ENCODE results near the gene TFCP2.

DNA sequence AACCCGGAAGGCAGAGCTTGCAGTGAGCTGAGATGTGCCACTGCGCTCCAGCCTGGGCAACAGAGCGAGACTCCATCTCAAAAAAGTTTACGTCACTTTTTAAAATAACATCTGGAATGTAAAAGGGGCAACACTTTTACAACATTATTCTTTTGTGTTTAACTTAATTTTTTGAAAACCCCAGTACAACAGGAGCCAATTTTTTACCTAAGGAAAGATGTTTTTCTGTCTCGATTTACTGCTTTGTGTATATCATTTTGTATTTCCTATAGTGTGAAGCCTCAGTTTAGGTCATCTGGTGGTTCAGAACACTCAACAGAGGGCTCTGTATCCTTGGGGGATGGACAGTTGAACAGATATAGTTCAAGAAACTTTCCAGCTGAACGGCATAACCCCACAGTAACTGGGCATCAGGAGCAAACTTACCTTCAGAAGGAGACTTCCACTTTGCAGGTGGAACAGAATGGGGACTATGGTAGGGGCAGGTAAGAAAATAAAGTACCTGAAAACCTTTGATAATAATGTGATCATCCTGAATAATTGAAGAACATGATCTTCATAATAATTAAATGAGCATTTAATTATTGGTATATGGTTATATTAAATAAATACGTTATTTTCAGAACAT, 43.8 kb upstream of the DIP2B start:
- PRO-cap = no peak

GRCh38 chr12:50465525-50466287, 39.1 kb upstream of the DIP2B start:
- PRO-cap = no peak

DNA sequence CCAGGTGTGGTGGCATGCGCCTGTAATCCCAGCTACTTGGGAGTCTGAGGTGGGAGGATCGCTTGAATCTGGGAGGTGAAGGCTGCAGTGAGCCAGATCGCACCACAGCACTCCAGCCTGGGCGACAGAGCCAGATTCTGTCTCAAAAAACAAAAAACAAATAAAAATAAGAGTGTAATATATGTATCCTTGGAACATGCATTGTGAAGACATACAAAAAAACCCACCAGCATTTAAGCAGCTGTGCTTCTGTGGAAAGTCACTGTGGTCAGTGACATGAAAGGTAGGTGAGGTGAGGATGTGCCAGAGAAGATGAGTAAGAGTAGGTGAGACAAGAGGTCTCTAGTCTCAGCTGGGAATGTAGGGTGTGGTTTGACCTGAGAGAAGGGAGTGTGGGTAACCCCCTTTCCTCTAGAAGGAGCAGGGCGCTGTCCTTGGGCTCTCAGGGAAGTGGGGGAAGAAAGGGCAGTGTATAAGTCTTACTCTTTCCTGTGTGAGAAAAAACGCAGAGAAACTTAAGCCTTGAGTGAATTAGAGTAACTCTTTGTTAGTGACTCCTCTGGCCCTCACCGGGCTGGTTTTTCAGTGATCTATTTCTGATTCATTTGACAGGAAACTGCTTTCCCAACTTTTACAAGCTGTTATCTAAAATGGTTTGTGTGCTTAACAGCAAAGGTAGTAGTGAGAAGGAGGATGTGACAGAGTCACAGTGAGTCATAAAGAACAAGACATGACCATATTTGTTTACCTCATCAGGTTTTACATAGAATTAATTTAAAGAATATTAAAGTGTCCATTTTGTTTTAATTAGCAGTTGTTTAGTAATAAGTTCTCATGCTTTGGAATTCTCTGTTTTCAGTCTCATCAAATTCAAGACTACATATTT, 27.8 kb downstream of the DIP2B start:
- PRO-cap = no peak

GRCh38 chr12:50548794-50549205, 44.0 kb downstream of the DIP2B start:
- PRO-cap = no peak

- PRO-cap = no peak
Measured at GRCh38 chr12:50614237-50614815, 109.5 kb downstream of the DIP2B start.

DNA sequence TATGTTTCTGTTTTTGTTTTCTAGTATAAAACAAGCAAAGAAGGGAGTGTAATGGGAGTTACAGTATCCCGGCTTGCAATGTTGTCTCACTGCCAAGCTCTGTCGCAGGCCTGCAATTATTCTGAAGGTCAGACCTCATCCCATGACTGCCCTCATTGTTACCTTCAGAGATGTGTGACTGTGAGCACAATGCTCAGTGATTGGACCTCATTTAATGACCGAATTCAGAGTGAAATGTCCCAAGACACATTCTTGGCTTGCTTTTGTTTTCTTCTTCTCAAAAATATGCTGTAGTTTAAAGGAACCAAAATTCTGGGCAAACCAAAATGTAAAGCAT, 72.9 kb upstream of the ATF1 start:
- PRO-cap = no peak

GRCh38 chr12:50922726-50923272, 2.0 kb upstream of the METTL7A start:
- PRO-cap = unidirectional peak, plus-strand start at chr12:50923087

- PRO-cap = no peak
Measured at GRCh38 chr12:50926545-50926855, 1.7 kb downstream of the METTL7A start.

GRCh38 chr12:50933623-50934099, 8.8 kb downstream of the METTL7A start:
- PRO-cap = unidirectional peak, plus-strand start at chr12:50933998

DNA sequence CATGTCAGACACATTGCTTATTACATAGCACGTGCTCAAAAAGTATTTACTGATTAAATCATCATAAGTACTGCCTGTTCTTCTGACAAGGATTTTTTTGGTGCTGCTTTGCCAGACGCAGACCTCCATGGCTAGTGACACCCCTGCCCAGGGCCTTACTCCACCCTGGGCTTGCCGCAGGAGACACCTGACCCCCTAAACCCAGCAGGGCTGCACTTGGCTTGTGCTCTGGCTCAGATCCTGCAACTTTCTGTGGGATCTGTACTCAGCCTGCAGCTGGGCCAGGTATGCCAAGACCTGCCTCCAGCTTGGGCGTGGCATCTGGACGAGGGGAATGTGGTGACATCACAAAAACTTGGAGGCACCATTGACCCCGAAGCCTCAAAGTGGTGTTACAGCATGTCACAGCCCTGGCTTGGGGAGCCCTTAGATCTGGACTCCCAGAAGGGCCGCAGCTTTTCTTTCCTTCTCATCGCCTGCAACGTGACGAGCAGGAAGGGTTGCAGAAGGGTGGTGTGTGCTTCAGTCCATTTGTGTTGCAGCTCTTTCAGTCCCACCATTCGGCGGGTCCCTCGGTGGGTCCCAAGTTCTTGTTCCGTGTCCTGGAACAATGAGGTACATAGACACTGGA, 12.3 kb downstream of the METTL7A start:
- PRO-cap = no peak

- PRO-cap = no peak
Measured at GRCh38 chr12:51005112-51006167, 20.7 kb downstream of the SLC11A2 start.

DNA sequence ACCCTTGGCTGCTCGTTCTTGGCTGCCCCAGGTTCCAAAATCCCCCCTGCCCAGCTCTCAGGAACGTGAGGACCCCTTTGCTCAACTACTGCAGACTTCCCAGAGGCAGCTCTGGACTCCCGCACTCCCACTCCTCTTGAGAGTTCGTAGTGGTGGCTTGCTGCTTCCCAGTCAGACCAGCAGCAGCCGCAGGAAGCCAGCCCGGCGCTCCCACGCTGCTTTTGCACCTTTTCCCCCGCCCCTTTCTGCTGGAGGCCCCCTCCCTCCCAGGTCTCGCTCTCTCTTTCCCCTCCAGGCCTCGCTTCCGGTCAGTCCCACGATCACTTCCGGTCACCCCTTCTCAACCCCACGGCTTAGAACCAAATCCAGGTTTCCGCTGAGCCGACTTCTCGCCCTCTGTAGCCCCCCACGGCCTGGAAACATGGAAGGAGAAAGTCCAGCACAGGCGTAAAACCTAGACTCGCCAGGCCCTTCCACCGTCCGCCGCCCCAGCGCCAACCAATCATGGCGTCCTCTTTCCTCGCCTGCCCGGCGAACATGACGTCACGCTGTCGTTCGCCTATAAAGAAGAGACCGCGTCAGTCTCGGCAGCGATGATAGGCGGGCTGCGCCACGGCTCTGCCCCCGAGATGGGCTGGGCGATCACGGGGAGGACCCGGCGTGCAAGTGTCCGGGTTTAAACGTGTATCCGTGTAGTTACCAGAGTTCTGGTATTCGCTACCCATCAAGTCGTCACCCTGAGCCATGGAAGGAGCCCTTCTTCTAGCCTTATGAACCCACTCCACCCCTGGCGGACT, at the start of gene TFCP2:
Gene TFCP2, minus strand, starts transcription at position 537 of the 797 bp plus-strand sequence.
- PRO-cap = bidirectional peak, plus-strand start at position 627 of the sequence, minus-strand start at position 539 of the sequence

DNA sequence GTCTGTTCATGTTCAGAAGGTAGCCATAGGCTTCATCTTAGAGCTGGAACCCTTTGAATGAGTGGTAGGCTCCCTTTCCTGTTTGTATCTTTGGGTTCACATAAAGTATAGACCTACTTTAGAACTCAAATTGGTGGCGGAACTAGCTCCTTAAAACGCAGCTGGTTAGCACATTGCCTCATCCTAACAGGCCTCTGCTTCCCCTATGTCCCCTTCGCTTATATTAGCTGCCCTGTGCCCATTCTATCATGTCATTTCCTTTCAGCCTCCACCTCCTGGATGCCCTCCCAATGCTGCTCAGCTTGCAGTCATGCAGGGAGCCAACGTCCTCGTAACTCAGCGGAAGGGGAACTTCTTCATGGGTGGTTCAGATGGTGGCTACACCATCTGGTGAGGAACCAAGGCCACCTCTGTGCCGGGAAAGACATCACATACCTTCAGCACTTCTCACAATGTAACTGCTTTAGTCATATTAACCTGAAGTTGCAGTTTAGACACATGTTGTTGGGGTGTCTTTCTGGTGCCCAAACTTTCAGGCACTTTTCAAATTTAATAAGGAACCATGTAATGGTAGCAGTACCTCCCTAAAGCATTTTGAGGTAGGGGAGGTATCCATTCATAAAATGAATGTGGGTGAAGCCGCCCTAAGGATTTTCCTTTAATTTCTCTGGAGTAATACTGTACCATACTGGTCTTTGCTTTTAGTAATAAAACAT, 3.6 kb downstream of the DAZAP2 start:
- PRO-cap = unidirectional peak, minus-strand start at position 196 of the sequence

DNA sequence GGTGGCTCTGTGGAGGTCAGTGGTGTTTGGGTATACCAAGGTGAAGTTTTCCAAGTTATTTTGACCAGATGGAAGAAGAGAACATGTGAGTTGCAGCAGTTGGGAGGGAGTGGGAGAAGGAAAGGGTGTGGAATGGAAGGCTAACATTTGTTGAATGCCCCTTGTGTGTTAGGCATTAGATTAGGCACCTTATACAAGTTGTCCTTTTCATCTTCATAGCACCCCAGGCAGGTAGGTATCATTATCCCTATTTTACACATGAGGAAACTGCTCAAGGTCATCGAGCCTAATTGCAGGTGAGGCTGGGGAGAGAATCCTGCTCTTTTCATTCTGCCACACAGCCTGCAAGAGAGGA, 17.2 kb downstream of the SLC4A8 start:
- PRO-cap = no peak

- PRO-cap = no peak
Measured at GRCh38 chr12:51550839-51551069, 40.3 kb upstream of the SCN8A start.

DNA sequence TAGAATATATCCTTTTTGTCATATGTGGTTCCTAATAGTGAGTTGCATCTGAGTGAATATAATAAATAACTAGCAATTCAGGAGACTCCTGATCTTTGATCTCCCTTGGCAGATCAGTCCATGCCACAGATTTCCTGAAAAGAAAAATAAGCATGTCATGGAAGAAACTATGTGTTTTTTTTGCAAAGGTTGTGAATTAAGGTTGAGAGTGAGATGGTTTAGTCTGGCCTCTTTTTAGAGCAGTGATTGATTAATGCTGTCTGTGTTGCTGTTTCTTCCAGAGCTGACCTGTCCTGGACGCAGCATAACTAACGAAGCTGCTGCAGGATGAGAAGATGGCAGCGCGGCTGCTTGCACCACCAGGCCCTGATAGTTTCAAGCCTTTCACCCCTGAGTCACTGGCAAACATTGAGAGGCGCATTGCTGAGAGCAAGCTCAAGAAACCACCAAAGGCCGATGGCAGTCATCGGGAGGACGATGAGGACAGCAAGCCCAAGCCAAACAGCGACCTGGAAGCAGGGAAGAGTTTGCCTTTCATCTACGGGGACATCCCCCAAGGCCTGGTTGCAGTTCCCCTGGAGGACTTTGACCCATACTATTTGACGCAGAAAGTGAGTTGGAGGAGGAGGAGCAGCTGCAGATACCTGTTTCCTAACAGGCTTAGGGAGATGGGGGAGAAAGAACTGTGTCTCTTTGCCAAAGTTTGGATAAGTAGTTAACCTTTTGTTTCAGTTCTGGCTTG, 71.6 kb downstream of the SCN8A start:
- PRO-cap = no peak

- PRO-cap = no peak
Measured at GRCh38 chr12:51904750-51905401, 2.4 kb upstream of the ACVRL1 start.

DNA sequence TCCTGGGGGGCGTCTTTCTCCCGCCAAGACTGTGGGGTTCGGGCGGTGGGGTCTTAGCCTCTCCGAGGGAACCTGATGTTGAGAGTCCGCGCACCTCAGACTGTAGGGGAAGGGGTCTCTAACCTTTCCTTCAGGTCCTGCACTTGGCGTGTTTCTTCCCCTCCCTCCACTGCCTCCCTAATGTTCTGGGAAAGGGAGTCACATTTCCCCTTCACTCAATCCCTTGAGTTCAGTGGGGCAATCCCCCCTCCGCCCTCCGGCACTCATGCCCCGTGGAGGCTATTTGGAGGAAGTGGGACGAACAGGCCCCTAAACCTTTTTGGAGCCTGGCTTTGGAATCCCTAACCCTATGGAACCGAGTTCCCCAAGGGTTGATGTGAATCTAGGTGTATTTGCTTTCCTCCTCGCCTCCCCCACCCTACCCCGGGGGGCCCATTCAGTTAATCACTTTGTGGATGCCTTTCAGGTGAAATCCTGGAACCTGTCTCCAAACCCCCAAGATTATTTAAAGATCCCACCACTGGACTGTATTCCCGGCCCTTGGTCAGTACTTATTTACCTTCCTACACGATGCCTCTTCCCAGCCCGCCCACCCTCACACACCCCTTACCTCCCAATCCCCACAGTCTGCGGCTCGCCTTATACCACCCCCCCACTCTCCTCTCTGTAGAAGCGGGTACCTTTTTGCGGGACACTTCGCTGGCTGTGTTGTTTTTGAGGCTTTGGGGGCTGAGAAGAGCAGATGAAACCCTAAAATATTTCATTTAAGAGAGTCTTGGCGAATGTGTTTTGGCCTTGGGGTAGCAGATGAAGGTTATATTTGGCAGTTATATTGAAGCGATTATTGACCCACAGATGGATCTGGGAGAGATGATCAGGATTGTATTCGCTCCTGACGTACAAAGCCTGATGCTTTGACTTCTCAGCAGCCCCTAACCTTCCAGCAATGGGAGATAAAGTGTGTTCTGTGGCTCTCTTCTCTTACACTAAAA, 1.0 kb downstream of the ACVR1B start:
- PRO-cap = unidirectional peak, minus-strand start at position 179 of the sequence

DNA sequence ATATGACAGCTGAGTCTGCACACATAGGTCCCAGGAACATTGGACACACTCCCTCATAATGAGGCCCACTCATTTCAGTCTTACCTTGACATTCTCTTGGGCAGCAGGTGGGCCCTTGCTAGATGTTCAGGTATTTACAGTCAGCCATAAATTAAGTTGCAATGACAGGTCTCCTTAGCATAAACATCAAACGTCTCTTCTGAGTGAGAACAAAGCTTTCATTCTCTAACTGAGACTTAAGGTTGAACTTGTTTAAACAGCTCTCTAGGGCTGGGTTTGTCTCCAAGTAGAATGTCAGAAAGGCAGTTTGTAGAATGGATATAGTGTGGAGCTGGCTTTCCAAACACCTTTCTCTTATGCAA, 10.3 kb downstream of the ACVR1B start:
- PRO-cap = no peak

- PRO-cap = bidirectional peak, plus-strand start at chr12:52006946, minus-strand start at chr12:52006792
Measured at GRCh38 chr12:52006536-52006841, 257 bp upstream of the TAMALIN start.

Data from pulmonary lymph node (tissue), 1 donor.